ENCODE measurements around the gene DKK3.

GRCh38 chr11:11957692-11957951 lies 50.8 kb downstream of the DKK3 start:
- RRBS = no CpG with 5 or more reads among the region's 3 CpGs

DNA sequence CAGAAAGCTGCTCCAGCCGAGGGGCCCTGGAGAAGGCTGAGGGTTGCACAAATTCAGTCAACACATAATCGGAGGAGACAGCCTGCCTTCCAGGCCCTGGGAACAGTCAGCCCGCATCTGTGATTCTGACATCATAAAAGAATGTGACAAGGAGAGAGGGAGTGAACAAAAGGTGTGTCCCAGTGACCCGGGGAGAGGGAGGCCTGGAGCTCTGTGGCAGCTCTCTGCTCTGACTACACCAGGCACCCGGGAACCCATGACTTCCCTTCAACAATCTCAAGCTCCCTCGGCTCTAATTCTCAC lies 28.6 kb downstream of the DKK3 start:
- RRBS = 16% methylated on average over 2 of the region's 6 CpGs

- RRBS = 0% methylated on average over 6 of the region's 81 CpGs
Observed at GRCh38 chr11:12007639-12008820, at the start of gene DKK3. DKK3 (minus strand) TSS chr11:12008626.

- RRBS = no CpG with 5 or more reads among the region's 5 CpGs
Observed at GRCh38 chr11:12086087-12087080, 24.0 kb upstream of the MICAL2 start.

GRCh38 chr11:12087988-12088643 lies 22.3 kb upstream of the MICAL2 start:
- RRBS = no CpG with 5 or more reads among the region's 14 CpGs

- RRBS = no CpG with 5 or more reads among the region's 7 CpGs
Observed at GRCh38 chr11:12133351-12133890, 23.0 kb downstream of the MICAL2 start.

GRCh38 chr11:12134283-12134499 lies 23.8 kb downstream of the MICAL2 start:
- RRBS = no CpG with 5 or more reads among the region's 4 CpGs

- RRBS = no CpG with 5 or more reads among the region's 4 CpGs
Observed at GRCh38 chr11:12156174-12156562, 45.8 kb downstream of the MICAL2 start.

- RRBS = no CpG with 5 or more reads among the region's 14 CpGs
Observed at GRCh38 chr11:12217042-12217692, 106.8 kb downstream of the MICAL2 start.

DNA sequence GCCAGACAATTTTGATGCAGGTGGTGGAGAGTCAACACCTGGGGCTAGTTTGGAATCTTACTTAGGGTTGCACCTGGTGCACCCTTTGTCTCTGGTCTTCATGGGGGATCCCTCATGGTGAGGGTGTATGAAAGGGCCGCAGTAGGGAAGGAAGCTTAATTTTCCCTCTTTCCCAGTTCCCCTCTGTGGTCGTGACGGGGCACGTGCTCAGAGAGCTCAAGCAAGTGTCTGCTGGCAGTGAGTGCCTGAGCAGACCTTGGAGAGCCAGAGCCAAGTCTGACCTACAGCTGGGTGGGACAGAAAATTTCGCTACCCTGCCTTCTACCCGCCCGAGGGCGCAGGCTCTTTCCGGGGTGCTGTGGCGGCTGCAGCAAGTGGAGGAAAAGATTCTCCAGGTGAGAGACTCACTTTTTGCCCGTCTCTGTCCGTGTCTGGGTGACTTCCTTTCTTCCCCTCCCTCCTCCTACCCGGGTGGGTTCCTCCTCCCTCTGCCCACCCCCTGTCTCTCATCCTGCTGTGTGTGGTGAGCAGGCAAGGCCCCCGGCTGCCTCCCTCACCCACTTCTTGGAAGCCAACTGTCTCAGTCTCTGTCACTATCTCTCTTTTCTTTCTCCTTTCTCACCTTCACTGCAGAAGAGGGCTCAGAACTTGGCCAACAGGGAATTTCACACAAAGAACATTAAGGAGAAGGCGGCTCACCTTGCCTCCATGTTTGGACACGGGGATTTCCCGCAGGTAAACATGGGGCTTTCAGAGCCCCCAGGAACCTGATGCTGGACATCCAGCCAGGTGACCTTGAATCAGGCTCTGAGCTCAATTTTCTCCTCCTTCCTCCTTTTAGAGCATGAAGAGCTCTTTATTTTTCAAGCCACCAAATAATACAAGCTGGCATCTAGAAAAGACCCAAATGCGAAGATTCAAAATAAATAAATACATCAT lies 131.9 kb downstream of the MICAL2 start:
- RRBS = 59% methylated on average over 2 of the region's 18 CpGs

- RRBS = no CpG with 5 or more reads among the region's 10 CpGs
Observed at GRCh38 chr11:12379816-12381052, 2.9 kb downstream of the PARVA start.

DNA sequence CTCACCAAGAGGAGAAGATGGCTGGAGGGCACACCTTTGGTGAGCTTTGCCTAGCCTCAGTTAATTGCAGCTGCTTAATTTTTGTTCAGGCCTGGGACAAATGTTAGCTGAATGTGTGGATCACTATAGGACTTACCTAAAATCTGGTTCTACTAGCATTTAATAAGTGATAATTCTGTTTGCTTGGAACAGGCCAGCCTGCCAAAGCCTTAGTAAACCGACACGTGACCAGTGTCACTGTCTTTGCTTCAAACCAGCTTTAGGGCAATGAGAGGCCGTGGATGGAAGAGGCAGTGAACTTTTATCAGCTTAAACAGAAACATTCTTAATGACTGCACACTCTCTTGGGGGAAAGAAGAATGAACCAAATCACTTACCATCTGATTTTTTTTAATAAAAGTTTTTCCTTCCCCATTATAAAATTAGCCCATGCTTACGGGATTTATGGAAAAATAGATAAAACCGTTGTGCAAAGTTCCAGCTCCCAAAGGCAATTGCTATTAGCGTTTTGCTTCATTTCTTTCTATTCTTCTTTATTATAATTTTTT lies 10.9 kb downstream of the PARVA start:
- RRBS = no CpG with 5 or more reads among the region's 6 CpGs

- RRBS = no CpG with 5 or more reads among the region's 17 CpGs
Observed at GRCh38 chr11:12433195-12434308, 56.2 kb downstream of the PARVA start.

GRCh38 chr11:12539324-12540239 lies 134.6 kb upstream of the TEAD1 start:
- RRBS = no CpG with 5 or more reads among the region's 8 CpGs

DNA sequence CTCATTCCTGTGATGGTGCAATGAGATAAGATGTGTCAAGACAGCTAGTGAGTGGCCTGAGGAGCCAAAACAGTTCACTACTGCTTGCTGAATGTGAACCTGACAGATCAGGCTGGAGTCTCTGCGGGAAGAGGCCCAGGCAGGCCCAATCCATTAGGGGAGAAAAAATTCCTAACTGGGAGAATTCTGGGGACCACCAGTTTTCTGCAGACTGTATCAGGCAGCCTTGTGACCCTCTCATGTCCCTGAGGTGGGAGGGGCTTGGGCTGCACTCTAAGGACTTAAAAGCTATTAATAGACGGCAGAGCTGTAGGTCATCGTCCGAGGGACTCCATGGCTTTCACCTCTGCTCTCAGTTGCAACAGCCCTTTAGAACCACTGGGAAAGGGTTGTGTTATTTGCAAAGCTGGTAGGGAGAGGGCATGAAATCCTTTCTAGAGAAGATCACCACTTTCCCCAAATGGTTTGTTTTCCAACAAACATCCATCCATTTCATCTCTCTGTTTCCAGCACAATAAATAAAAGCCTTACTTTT lies 126.0 kb upstream of the TEAD1 start:
- RRBS = no CpG with 5 or more reads among the region's 4 CpGs

GRCh38 chr11:12674213-12674339 lies 145 bp upstream of the TEAD1 start:
- RRBS = under 1% methylated on average over 8 of the region's 20 CpGs

DNA sequence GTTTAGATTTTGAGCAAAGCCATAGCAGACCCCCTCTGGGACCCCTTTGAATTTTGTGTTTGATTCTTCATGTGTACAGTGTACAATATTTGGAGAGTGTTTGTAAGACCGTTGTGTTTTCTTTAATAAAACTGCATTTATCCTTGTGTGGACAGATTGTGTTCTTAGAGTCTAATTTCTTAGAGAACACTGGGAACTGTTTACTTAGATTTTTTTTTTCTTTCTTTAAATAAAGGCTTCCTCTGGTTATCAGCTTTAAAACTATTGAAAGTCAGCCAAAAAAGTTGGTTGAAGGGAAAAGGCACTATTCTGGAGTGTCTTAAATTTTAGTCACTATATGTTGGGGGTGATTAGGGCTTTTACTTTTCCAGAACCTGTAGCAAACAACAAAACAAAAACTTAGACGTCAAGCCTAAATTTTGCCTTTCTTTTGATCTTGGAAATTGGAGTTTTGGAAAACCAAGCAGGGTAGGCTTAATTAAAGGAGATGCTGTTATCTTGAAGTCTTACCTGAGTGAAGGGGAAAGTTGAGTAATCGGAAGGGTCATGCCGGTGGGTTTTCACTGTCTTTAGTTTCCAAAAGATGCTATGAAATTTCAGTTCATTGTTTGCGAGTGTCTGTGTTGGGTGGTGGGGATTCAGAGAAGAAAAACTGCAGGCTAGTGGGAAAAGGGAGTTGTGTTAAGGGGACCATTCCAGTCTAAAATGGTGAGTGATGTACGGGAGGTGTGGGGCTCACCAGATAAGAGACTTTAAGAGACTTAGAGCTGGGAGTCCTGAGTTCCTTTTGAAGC lies 27.0 kb downstream of the TEAD1 start:
- RRBS = no CpG with 5 or more reads among the region's 6 CpGs

GRCh38 chr11:12773876-12774881 lies 100.0 kb downstream of the TEAD1 start:
- RRBS = no CpG with 5 or more reads among the region's 8 CpGs

- RRBS = no CpG with 5 or more reads among the region's 2 CpGs
Observed at GRCh38 chr11:13007929-13008376, 1.2 kb upstream of the RASSF10 start.

DNA sequence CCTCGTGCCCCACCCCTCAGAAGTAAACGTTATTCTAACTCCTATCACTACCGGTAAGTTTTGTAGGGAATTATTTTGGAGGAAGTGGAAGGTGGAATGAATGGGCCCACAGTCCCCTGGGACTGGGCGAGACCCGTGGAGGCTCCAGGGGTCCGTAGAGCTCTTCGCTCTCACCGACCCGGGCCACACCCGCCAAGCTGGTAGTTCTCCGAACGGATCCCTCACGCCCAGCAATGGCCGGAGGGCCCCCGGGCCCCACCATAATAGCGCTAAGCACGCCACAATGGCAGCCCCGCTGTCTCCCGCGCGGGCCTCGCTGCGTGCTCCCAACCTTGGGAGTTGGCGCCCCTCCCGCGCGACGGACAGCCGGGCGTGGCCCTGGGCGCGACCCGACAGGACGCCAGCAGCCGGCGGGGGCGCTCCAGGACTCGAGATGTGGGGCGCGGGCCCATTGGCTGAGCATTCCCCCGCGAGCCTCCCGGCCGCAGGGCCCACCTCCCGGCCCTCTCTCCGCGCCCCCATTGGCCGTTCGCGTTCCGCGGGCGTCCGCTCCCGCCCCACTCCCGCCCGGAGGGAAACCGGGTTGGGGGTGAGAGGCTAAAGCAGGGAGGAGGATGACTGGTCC lies 441 bp upstream of the FAR1 start:
- RRBS = under 1% methylated on average over 40 of the region's 58 CpGs